Tongue (tissue), 2 donors: ENCODE measurements around a stretch of chr10.

DNA sequence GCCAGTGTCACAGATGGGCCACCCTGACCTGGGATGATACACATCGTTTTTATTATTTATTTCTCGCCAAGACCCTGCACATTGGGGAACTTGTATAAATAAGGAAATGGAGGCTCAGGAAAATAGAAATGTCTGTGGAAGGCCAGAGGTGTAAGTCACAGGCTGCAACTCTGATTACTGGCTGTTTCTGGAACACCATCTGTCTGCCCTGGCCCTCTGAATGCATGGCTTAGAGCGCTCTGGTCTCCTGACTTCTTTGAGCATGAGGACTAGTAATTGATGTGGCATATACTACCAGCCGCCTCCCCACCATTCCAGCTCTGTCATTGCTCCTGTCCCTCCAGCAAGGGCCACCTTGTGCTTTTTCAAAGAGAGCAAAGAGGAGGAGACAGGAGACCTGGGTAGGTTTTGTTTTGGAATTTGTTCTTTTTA lies 81.7 kb upstream of the PDCD4 start:
- RAMPAGE, long total RNA = no peak

DNA sequence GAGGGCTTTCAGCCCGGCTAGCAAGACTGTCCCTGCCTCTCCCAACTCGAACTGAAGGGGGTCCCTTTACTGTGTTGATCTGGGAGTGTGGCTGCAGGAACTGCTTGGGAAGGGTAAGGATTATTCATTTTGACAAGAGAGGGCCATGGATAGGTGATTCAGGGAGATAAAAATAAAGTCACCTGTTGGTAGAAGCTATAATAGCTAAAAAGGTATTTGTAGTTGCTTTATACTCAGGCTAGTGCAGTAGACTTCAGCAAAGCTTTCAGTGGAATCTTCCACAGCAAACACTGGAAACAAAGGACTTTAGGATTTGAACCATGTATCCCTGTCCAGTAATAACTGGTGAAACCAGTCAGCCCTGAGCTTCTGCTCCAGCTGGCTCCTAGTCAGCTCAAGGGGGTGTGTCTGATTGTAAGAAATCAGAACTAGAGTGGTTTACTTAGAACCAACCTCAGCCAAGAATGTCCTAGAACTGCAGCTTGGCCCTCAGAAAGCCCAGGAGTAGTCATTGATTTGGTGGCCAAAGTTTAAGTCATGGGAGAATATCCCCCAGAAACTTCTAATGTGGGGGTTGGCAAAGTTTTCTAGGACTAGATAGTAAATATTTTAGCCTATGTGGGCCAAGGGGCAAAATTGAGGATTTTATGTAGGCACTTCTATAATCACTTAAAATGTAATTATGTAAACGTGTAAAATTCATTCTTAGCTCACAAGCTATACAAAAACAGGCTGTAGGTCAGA lies 52.9 kb upstream of the PDCD4 start:
- RAMPAGE, long total RNA = no peak

GRCh38 chr10:110849932-110850472 lies 21.7 kb upstream of the PDCD4 start:
- RAMPAGE, long total RNA = no peak

DNA sequence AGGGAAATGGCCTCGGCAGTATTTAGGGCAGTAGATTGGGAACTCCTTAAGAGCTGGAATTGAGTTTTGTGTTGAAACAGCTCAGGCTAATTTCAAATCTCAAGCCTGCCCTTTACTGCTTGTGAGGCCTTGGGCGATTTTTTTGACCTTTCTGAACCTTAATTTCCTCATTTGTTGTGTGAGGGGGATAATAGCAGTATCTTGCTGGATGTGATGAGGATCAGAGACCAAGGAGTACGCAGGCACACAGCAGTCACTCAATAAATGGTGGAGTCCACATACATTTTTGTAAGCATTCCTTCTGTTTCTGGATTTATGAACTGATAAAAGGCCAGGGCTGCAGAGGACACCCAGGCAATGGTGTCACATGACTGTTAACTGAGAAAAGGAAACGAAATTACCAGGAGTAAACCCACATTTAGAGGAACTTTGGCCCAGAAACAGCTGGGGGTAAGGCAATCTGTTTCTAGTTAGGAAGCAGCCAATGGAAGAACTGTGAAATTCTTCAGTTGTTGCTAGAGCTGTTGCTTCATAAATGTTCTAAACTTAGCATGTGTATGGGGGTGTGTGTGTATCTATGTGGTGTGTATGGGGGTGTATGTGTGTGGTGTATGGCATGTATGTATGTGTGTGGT lies 11.9 kb upstream of the PDCD4 start:
- RAMPAGE, long total RNA = no peak

DNA sequence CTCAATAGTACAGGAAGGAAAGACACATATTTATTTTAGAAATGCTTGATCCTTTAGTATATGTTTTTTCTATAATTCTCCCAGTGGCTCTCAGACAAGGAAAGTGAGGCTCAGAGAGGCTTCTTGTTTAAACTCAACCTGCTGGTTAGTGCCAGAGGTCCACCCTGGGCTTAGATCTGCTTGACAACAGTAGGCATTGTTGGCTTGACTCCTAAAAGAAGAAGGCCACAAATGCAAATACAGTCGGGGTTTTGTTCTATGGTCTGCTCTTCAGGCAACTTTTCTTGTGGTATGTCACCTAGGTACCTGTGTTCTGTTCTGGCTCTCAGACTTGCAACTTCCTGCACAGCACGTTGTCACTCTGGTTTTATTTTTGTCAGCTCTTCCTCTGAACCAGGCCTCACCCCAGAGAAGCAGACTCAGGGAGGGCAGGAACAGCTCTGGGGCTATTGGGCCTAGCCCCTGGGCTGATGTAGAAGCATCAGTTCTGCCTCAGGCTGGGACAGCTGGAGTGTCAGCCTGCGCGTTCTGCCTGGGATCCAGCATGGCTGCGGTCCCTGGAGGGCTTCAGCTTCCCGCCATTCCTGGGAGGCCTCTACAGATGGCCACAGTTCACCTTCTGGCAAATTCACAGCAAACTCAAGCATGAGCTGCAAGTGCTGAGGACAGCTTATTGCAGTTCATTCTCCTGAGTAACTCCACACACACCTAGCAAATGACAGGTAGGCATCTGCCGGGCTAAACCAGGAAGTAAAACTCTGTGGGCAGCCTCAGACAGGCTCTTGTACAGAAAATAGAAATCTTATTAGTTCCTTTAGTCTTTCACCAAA lies 11.1 kb upstream of the PDCD4 start:
- RAMPAGE, long total RNA = no peak

DNA sequence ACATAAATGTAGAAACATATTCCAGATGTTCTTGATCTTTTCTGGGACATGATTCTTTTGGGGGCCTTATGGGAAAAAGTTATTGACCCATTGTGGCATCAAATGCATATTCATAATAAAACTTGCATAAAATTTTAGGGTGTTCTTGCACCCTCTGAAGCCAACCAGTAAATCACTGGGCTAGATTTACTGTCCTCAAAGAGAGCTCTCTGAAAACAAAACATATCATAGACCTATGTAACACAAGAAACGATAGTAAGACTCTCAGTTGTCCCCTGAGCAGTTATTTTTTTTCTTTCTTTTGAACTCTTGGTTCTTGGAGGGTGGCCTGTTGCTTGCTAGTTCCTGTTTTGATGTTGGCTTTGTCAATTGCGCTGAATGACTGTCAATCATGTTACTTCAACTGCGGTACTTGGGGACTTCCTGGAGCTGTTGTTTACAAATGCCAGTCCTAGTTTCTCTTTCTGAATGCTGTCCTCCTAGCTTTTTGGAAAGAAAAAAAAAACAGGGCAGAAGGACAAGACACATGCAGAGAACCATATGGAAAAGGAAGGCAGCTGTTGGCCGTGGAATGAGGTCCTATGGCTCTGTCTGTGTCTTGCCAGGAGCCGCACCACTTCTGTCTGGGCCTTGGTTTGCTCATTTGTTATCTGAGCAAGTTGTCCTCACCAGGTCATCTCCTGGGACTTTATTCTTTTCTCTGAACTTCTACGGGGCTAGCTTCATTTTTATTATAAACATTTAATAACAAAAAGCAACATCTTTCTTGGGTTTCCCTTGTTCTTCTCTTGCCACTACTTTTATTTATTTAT lies 7.1 kb upstream of the PDCD4 start:
- RAMPAGE, long total RNA = no peak

- RAMPAGE, long total RNA = no peak
These were observed 4.2 kb upstream of the PDCD4 start for GRCh38 chr10:110867520-110867903.

- RAMPAGE, long total RNA = no peak
These were observed 2.3 kb downstream of the BBIP1 start for GRCh38 chr10:110916538-110917226.

GRCh38 chr10:110946040-110947046 lies 26.9 kb downstream of the SHOC2 start:
- RAMPAGE, long total RNA = no peak

DNA sequence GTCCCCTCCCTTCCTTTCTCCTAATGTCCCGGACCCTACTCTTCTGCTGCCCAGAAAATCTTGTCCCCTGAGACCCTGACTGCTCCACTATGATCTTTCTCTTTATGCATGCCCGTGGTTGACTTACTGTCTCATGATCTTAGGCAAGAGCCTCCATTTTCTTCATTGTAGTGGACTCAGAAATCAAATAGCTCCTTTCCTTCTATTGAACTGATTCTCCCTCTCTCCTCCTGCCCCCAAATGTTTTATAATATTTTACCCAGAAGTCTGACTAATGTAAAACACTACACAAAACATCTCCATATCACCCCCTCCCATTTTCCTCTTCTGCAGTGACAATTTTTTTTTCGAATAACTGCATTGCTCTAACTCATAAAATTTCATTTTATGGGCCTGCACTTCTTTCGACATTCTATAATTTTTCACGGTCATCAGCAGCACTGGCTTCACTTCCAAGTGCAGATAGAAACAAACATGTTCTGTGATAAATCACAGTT lies 100.3 kb downstream of the GPAM start:
- RAMPAGE, long total RNA = no peak

- RAMPAGE, long total RNA = no peak
These were observed 43.8 kb upstream of the GPAM start for GRCh38 chr10:112227122-112228095.

DNA sequence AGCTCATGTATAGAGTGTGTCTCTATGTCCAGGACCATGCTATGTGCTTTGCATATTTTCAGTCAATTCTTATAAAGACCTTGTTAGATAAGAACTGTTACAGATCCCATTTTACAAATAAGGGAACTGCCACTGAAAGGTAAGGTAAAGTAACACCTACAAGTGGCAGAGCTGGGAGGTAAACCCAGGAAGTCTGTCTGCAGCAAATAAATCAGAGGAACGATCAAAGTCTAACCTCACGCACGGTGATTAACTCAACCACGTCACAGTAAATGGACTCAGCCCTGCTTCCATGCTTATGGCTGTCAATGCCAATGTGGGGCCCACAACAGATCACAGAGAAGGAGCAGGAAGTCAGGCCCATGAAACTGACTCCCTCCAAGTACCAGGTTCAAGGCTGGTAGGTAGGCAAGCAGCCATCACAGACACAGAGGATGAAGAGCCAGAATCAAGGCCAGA lies 38.1 kb upstream of the ACSL5 start:
- RAMPAGE, long total RNA = no peak

- RAMPAGE, long total RNA = no peak
These were observed 33.6 kb downstream of the ZDHHC6 start for GRCh38 chr10:112413112-112413518.

DNA sequence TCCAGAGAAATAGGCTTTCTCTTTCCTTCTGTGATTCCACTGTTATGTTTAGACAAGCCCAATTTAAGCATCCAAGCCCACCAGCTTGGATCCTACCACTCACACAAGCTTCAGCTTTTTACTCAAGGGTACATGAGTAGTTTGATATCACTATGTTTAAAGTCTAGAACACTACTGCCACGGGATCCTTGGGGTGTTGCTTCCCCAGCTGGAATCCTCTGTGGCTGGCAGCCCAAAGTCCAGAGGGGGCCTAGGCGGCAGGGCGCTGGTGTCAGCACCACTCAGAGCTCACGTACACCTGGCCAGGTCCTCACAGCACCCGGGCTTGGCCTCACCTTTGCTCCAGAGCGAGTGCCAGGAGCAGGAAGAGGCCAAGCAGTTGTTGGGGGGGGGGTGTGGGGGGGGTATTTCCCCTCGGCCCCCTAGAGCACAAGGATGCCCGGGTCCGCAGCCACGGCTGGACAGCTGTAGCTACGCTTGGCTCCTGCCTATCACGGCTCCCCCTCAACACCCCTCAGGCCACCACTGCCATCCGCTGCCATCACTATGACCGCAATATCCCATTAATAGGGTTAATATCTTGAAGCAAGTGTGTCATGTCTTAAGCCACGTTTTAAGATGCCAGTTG lies 17.0 kb downstream of the ZDHHC6 start:
- RAMPAGE, long total RNA = no peak

DNA sequence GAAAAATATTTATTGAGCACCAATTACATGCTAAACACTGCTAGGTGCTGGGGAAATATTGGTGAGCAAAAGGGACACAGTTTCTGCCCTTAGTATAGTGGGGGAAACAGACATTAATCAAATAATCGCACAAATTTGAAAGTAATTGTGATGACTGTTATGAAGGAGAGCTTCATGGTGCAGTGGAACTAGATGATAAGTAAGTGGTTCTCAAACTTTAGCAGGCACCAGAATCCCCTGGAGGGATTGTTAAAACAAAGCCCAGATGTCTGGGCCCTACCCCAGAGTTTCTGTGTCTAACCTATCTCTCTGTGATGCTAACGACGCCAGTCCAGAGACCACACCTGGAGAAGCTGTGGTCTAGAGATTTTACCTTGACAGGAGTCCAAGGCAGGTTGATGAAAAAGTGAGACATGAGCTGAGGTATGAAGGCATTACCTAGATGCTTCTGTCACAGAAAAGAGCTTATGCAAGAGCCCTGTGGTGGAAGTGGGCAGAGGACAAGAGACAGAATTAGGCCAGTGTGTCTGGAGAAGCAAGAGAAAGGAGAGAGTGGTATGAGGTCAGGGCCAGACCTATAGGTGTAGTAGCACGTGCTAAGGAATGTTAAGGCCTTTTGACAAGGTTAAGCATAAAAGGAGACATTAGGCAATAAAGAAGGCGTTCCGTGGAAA lies 184.4 kb upstream of the TCF7L2 start:
- RAMPAGE, long total RNA = no peak

DNA sequence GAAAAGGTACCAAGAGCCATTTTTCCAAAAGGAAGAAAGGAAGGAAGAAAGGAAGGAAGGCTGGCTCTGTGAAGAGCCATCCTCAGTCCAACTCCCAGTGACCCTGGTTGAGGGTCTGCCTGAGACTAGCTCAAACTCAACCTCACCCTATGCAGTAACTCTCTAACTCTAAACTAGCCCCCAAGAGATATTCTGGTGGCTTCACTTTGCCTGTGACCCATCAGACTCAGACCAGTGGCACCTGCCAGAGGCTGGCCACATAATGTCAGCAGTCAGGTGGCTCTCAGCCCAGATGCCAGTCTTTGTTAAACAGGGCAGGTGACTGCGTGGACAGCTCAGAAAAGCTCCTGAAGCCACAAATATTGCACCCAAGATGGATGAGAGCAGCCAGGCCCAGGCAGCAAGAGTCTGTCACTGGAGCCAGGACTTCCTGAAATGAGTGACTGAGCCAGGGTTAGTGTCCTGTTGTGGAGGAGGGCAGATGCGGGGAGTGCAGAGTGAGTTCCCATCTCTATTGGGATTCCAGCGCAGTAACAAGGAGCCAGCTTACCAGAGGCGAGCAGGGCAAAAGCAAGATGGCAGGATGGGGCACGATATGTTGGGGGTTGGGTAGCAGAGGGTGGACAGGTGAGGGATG lies 129.7 kb upstream of the TCF7L2 start:
- RAMPAGE, long total RNA = no peak

DNA sequence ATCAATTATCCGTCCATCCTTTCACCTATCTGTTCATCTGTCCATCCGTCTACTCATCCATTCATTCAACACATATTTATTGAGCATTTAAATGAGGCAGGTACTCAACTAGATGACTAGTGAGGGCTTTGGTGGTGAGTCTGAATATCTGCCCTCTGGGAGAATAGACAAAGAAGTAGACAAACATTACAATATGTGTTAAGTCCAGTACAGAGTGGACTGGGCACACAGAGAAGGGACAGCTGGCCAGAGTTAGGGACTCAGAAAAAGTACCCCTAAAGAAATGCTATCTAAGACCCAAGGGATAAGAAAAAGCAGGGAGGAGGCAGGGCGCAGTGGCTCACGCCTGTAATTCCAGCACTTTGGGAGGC lies 35.5 kb upstream of the TCF7L2 start:
- RAMPAGE, long total RNA = no peak

GRCh38 chr10:112916069-112916509 lies 34.0 kb upstream of the TCF7L2 start:
- RAMPAGE, long total RNA = no peak

DNA sequence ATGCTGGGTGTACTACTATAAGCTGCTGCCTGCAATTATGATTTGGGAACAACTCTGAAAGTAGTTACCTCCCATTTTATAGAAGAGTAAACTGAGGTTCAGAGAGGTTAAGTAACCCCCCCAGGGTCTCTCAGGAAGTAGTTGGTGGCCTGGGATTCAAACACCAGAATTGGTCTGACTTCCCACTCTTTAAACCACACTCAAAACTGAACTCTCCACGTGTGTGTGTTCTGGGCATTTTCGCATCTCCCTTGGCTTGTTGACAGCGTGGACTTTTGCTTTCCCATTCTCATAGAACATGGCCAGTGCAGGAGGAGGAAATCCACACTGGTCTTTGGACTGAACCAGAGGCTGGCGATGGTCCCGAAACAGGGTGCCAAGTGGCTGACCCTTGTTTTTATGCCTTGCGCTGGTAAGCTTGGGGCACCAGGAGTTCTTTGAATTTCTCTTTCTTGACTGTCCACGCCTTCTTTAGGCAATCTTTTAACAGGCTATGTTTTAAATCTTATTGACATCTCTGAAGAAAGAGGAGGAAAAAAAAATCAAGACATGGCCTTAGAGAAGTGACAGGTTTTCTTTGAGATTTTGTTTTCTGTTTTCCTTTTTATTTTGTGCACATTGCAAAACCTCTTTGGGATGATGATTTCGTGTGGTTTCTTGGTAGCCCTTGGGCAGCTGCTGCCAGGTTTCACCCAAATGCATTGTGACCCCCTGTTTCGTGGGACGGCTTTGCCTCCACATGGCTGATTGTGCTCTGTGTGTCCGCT lies 71.7 kb downstream of the TCF7L2 start:
- RAMPAGE, long total RNA = no peak

- RAMPAGE, long total RNA = no peak
These were observed 80.8 kb downstream of the TCF7L2 start for GRCh38 chr10:113030802-113031290.